Adrenal gland (tissue), 7 donors: ENCODE measurements around the gene HES7.

DNA sequence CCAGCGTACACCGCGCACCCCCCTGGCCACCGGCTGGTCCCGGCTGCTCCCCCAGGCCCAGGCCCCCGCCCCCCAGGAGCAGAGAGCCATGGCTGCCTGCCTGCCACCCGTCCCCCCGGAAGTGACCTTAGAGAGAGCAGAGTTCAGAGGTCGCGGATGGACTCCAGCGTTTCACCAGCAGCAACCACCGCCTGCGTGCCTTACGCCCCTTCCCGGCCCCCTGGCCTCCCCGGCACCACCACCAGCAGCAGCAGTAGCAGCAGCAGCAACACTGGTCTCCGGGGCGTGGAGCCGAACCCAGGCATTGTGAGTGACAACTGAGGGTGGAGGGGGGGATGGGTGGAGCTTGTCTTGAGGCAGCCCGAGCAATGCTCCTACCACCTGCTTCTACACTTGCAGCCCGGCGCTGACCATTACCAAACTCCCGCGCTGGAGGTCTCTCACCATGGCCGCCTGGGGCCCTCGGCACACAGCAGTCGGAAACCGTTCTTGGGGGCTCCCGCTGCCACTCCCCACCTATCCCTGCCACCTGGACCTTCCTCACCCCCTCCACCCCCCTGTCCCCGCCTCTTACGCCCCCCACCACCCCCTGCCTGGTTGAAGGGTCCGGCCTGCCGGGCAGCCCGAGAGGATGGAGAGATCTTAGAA lies 7.6 kb upstream of the TMEM88 start:
- PRO-cap, 3 experiments, result peak in 1 of 3 experiments; most common plus-strand start position 568 of the sequence (in 1); most common minus-strand start position 274 of the sequence (in 1)
- RAMPAGE, long total RNA, 4 experiments, result no peak in any of the 4 experiments
- RRBS, result 77% methylated on average over 11 of the region's 34 CpGs

- PRO-cap, 3 experiments, result peak in 1 of 3 experiments; most common plus-strand start chr17:7849326 (in 1)
- RAMPAGE, long total RNA, 4 experiments, result no peak in any of the 4 experiments
- RRBS, result 82% methylated on average over 12 of the region's 56 CpGs
These were observed 5.8 kb upstream of the TMEM88 start for GRCh38 chr17:7848774-7849832.

DNA sequence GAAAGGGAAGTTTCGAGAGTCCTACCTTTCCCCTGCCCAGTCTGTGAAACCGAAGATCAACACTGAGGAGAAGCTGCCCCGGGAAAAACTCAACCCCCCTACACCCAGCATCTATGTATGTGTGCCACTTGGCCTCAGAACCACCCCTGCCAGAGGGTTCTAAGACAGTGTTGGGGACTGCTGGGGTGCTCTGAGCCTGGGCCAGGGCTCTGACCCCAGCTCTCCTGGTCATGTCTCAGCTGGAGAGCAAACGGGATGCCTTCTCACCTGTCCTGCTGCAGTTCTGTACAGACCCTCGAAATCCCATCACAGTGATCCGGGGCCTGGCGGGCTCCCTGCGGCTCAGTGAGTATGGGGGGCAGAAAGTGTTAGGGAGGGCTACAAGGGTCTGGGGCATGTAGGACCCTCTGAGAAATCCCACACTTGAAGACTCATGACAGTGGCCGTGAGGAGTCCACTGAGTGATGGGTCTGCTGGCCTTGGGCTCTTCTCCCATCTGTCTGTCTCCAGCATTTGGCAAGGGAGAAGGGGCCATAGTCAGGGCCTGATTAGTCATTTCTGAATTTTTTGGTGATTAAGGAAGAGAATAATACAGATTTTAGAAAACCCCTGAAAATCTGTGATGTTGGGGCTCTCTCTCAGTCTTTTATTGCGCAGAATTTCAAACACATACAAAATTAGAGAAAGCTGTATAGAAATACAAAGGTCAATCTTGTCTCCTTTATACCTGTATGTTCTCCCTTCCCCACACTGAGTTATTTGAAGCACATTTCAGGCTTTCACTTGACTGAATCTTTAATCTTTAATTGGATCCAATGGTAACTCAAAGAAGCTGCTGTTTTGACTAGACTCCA lies 4.8 kb upstream of the TMEM88 start:
- PRO-cap, 3 experiments, result no peak in any of the 3 experiments
- RAMPAGE, long total RNA, 4 experiments, result no peak in any of the 4 experiments
- RRBS, result no CpG with 5 or more reads among the region's 10 CpGs

GRCh38 chr17:7852831-7853323 lies 2.0 kb upstream of the TMEM88 start:
- PRO-cap, 3 experiments, result no peak in any of the 3 experiments
- RAMPAGE, long total RNA, 4 experiments, result no peak in any of the 4 experiments
- RRBS, result 87% methylated on average over 5 of the region's 21 CpGs

DNA sequence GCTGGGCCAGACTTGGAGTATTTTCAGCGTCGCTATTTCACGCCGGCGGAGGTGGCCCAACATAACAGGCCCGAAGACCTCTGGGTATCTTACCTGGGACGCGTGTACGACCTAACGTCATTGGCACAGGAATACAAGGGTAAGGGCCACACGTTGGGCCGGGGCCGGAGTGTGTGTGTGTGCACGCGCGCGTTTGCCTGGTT lies 254 bp downstream of the CYB5D1 start:
- PRO-cap, 3 experiments, result no peak in any of the 3 experiments
- RAMPAGE, long total RNA, 4 experiments, result no peak in any of the 4 experiments
- RRBS, result 2% methylated on average over 8 of the region's 17 CpGs

GRCh38 chr17:7861485-7862320 lies 3.9 kb downstream of the CYB5D1 start:
- PRO-cap, 3 experiments, result no peak in any of the 3 experiments
- RAMPAGE, long total RNA, 4 experiments, result no peak in any of the 4 experiments
- RRBS, result no CpG with 5 or more reads among the region's 6 CpGs

GRCh38 chr17:7880008-7880416 lies 8.6 kb upstream of the CHD3 start:
- PRO-cap, 3 experiments, result no peak in any of the 3 experiments
- RAMPAGE, long total RNA, 4 experiments, result no peak in any of the 4 experiments

GRCh38 chr17:7883648-7884283 lies 4.8 kb upstream of the CHD3 start:
- PRO-cap, 3 experiments, result peak in 1 of 3 experiments; most common plus-strand start chr17:7884050 (in 1)
- RAMPAGE, long total RNA, 4 experiments, result no peak in any of the 4 experiments
- RRBS, result no CpG with 5 or more reads among the region's 2 CpGs

DNA sequence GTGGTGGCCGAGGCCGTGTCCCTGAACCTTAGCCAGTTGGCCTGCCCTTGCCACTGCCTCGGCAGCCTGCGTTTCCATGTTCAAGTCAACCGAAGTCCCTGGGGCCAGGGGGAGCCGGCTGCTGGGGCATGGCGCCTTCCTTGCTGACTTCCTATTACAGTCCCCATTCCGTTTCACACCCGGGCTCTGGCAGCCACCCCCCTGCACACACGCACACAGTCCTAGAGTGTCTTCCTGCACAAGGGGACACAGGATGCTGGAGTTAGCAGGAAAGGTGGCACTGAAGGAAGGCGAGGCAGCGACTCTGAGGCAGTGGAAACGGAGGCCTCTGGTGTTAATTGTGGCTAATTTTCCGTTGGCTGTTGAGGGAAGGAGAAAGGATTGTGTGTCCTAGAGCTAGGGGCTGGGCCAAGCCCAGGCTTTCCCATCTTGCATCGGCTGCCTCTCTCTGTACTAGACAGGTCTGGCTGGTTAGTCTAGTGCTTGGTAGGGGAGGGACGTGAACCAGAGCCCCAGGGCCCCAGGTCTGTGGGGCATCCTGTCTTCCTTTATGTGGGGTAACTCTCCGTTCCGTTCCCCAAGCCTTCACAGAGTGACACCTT lies 495 bp upstream of the CHD3 start:
- PRO-cap, 3 experiments, result peak in 2 of 3 experiments; most common plus-strand start position 88 of the sequence (in 1); most common minus-strand start position 158 of the sequence (in 1)
- RAMPAGE, long total RNA, 4 experiments, result no peak in any of the 4 experiments
- RRBS, result 2% methylated on average over 4 of the region's 18 CpGs

DNA sequence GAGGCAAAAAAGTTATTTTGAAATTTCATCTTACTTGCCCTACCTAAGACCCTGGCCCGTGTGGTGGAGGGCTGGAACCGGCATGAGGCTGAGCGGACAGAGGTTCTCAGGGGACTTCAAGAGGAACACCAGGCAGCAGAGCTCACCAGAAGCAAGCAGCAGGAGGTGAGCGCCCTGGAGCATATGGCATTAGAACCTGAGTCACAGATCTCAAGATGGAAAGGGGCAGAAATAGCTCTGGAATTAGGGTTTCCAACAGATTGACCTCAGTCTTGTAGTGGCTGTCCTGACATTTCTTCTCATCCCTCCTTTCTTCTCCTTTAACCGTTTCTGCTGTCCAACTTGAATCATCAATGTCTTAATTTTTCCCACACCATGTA lies 4.6 kb downstream of the CNTROB start:
- PRO-cap, 3 experiments, result no peak in any of the 3 experiments
- RAMPAGE, long total RNA, 4 experiments, result no peak in any of the 4 experiments
- RRBS, result no CpG with 5 or more reads among the region's 5 CpGs

- PRO-cap, 3 experiments, result no peak in any of the 3 experiments
- RAMPAGE, long total RNA, 4 experiments, result no peak in any of the 4 experiments
- RRBS, result 92% methylated on average over 2 of the region's 8 CpGs
These were observed 16.7 kb downstream of the GUCY2D start for GRCh38 chr17:8019019-8019574.

- PRO-cap, 3 experiments, result peak in 1 of 3 experiments; most common plus-strand start chr17:8062635 (in 1)
- RAMPAGE, long total RNA, 4 experiments, result no peak in any of the 4 experiments
- RRBS, result no CpG with 5 or more reads among the region's 19 CpGs
These were observed 23.7 kb downstream of the ALOX15B start for GRCh38 chr17:8062321-8063137.

DNA sequence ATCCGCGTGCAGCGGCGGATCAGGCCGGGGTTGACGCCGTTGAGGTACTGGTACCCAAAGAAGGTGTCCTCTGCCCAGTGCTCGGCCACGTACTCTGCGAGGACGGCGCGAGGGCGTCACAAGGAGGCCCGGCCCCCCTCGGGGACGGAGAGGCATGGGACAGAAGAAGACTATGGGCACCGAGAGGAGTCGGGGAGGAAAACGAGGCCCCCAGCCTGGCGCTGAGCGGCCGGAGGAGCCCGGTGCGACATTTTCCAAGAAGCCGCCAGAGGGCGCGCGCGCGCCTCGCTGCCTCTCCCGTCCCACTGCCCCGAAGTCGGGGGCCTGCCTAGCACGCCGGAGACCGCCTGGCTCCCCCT lies 7.7 kb downstream of the ALOX12B start:
- PRO-cap, 3 experiments, result no peak in any of the 3 experiments
- RAMPAGE, long total RNA, 4 experiments, result no peak in any of the 4 experiments
- RRBS, result 1% methylated on average over 27 of the region's 38 CpGs

GRCh38 chr17:8109903-8110664 lies 8.2 kb downstream of the ALOXE3 start:
- PRO-cap, 3 experiments, result no peak in any of the 3 experiments
- RAMPAGE, long total RNA, 4 experiments, result no peak in any of the 4 experiments
- RRBS, result 2% methylated on average over 5 of the region's 50 CpGs

GRCh38 chr17:8123921-8125073 lies at the start of gene HES7:
Gene HES7 (minus strand): TSS chr17:8124106.
- PRO-cap, 3 experiments, result no peak in any of the 3 experiments
- RAMPAGE, long total RNA, 4 experiments, result no peak in any of the 4 experiments
- RRBS, result 1% methylated on average over 6 of the region's 44 CpGs

GRCh38 chr17:8127177-8127623 lies 3.3 kb upstream of the HES7 start:
- PRO-cap, 3 experiments, result no peak in any of the 3 experiments
- RAMPAGE, long total RNA, 4 experiments, result no peak in any of the 4 experiments
- RRBS, result no CpG with 5 or more reads among the region's 11 CpGs

DNA sequence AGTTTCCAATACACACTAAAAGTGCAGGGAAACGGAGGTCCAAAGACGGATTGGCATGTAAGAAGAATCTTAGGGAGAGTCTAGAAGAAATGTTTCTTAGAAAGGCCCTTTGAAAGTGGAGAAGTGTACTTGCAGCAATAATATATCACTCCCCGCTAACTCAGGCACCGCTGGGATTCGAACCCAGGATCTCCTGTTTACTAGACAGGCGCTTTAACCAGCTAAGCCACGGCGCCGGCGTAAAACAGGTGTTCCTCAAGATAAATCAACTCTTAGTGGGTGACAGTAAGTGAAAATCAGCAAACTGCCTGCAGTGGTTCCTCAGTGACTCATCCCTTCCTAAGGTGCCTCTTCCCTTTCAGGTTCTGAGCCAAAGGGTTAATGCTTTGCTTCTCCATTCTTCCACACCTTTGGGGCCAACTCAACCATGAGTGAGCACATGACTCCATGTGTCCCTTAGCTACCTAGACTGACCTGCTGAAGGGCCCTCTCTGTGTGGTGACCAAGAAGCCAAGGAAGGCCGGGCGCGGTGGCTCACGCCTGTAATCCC lies 12.8 kb downstream of the PER1 start:
- PRO-cap, 3 experiments, result peak in 2 of 3 experiments; most common minus-strand start position 239 of the sequence (in 2)
- RAMPAGE, long total RNA, 4 experiments, result no peak in any of the 4 experiments
- RRBS, result no CpG with 5 or more reads among the region's 14 CpGs

- PRO-cap, 3 experiments, result peak in 3 of 3 experiments; most common minus-strand start chr17:8151176 (in 3)
- RAMPAGE, long total RNA, 4 experiments, result no peak in any of the 4 experiments
- RRBS, result no CpG with 5 or more reads among the region's 8 CpGs
These were observed 1.4 kb downstream of the PER1 start for GRCh38 chr17:8150815-8151245.

DNA sequence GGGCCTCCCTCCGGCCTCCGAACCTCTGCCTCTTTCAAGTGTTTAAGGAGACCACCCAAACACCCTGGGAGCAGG lies 3.6 kb upstream of the PER1 start:
- PRO-cap, 3 experiments, result peak in 1 of 3 experiments; most common minus-strand start position 32 of the sequence (in 1)
- RAMPAGE, long total RNA, 4 experiments, result no peak in any of the 4 experiments
- RRBS, result 5% methylated on average over 1 of the region's 2 CpGs

GRCh38 chr17:8159347-8160241 lies 3.2 kb downstream of the VAMP2 start:
- PRO-cap, 3 experiments, result no peak in any of the 3 experiments
- RAMPAGE, long total RNA, 4 experiments, result no peak in any of the 4 experiments
- RRBS, result no CpG with 5 or more reads among the region's 5 CpGs